Non-pigmented ciliary epithelial cell (primary cell): ENCODE measurements around a stretch of chr14.

GRCh38 chr14:44980709-44981367, 18.8 kb downstream of the TOGARAM1 start:
- RRBS: no CpG with 5 or more reads among the region's 2 CpGs

DNA sequence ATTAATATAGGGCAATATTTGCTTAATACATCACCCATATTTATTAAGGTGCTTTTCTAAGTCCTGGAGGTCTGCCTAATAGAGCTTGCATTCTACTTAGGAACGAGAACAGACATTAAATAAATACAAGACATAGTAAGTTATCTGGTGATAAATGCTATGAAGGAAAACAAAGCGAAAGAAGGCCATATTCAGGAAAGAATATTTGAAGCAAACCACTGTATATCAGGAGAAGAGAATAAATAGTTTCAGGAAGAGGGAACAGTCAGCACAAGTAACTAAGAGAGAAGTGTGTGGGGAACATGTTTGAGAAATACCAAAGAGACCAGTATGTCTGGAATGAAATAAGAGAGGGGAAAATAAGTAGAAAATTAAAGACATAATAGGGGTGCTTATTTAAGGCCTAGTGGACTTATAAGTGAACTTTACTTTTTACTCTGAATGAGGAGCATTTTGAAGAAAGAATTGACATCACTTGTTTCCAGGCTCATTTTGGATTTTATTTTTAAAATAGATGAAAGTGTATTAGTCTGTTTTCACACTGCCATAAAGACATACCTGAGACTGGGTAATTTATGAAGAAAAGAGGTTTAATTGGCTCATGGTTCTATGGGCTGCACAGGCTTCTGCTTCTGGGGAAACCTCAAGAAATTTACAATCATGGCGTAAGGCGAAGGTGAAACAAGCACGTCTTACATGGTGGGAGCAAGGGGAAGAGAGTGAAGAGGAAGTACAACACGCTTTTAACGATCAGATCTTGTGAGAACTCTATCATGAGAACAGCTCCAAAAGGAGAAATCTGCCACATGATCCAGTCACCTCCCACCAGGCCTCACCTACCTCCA, 34.3 kb downstream of the TOGARAM1 start:
- RRBS: no CpG with 5 or more reads among the region's 7 CpGs

- RRBS: no CpG with 5 or more reads among the region's 6 CpGs
Observed at GRCh38 chr14:45110520-45111145, 23.6 kb downstream of the FKBP3 start.

DNA sequence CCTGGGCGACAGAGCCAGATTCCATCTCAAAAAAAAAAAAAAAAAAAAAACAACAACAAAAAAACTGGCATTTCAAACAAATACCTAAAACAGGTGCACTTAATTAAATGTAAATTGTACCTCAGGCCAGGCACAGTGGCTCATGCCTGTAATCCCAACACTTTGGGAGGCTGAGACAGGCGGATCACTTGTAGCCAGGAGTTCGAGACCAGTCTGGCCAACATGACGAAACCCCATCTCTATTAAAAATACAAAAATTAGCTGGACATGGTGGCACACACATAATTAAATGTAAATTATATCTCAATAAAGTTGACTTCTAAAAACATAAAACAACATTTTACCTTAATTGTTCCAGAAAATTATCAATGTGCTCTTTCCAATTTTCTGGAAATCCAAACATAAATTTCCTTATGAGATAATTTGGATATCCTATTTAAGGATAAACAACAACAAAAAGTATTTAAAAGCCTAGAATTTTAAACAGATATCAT, 20.6 kb downstream of the MIS18BP1 start:
- RRBS: no CpG with 5 or more reads among the region's 4 CpGs

GRCh38 chr14:45550833-45552156, 298.3 kb upstream of the MIS18BP1 start:
- RRBS: no CpG with 5 or more reads among the region's 30 CpGs

GRCh38 chr14:47104505-47105084, 453.0 kb upstream of the RPL10L start:
- RRBS: no CpG with 5 or more reads among the region's 17 CpGs

- RRBS: no CpG with 5 or more reads among the region's 48 CpGs
Observed at GRCh38 chr14:47626398-47627032, 48.9 kb downstream of the MDGA2 start.

DNA sequence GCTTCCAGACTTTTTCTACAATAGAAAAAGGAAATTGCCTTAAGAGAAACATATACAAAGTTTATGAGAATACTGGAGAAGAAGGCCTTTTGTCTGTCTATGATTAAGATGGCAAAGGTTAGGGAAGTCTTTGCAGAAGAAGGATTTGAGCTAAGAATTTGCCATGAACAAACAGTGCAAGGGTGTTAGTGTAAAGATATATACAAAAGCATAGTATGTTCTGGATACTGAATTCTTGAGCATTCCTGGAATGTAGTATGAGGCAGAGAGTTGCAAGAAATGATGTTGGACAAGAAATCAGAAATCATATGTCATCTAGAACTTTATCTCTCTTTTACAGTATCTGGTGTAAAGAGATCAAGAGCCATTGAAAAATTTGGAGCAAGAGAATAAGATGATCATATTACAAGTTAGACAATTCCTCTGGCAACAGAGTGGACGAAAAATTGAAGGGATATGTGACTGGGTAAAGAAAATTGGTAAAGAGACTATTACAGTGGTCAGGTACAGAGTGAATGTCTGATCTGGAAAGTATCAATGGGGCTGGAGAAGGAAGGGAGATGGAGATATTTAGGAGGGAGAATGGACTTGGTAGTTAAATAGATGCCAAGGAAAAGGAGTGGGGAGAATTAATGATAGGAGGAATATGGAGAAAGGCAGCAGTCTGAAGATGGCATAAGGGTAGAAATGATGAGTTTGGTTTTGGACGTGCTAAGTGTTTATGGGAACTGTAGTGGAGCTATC, 22.3 kb upstream of the KLHDC2 start:
- RRBS: no CpG with 5 or more reads among the region's 2 CpGs

GRCh38 chr14:49769765-49770653, 2.1 kb downstream of the KLHDC2 start:
- RRBS: no CpG with 5 or more reads among the region's 14 CpGs

- RRBS: no CpG with 5 or more reads among the region's 2 CpGs
Observed at GRCh38 chr14:49777576-49778266, 9.8 kb downstream of the KLHDC2 start.

- RRBS: no CpG with 5 or more reads among the region's 3 CpGs
Observed at GRCh38 chr14:49795714-49796212, 27.8 kb downstream of the KLHDC2 start.

- RRBS: no CpG with 5 or more reads among the region's 5 CpGs
Observed at GRCh38 chr14:49894272-49894729, 1.4 kb downstream of the ARF6 start.

DNA sequence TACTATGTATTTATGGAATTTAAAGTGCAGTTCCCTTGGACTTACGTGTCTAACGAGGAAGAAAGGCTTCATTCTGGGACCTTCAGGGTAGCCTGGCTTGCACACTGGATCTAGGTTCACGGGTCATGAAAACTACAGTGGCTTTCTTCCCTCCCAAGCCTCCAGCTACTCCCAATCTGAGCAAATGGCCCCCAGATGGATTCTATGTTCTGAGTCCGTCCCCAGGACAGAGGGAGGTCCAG, 77.2 kb downstream of the ARF6 start:
- RRBS: no CpG with 5 or more reads among the region's 4 CpGs

GRCh38 chr14:50060526-50061386, 55.6 kb downstream of the VCPKMT start:
- RRBS: no CpG with 5 or more reads among the region's 13 CpGs

DNA sequence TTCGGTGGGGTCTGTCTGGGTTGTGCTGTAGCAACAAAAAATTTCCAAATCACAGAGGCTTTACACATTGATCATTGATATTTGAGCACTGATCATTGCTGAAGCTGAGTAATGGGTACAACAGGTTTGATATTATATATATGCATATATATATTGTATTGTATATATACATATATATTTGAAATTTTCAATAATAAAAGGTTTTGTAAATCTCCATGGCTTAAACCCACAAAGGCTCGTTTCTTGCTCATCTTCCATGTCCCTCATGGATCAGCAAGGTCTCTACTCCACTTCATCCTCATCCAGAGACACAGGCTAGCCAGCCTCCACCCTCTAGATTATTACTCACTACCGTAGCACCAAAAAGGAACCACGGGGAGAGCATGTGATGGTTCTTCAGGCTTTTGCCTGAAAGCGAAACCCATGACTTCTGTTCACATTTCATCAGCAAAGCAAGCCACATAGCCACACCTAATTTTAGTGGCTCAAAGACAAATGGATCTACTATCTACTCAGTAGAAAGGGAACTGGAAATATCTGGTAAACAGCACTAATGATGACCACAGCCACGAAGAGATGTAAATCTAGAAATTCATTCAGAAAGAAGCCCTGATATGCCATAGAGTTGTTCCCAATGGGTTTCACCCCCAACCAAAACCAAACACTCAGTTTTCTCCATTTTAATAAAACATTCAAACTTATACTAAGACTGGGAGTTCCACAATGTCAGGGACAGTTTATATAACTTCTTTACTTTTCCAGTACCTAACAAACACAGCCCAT, 51.4 kb downstream of the VCPKMT start:
- RRBS: no CpG with 5 or more reads among the region's 6 CpGs

DNA sequence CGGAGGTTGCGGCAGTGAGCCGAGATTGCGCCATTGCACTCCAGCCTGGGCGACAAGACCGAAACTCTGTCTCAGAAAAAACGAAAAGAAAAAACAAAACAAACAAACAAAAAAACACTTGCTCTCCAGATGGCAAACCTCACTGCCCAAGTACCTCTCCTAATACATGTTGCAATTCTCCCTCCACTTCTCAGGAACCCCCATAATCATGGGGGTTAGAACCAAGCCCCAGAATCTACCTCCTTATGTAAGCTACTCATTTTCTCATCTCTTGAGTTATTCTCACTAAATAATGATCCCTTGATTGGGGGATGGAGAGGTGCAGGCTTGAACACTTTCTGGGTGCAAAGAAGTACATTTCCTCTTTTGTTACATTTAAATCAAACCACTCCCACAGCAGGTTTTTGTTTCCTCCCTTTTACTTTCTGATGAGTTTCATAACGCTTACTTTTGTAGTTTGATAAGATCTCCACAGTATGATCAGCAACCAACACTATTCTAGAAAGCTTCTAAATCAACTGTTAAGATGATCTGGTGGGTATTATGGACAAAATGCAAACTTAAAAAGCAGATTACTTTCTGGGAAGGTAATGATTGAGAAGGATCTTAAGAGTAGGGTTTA, 20.6 kb downstream of the VCPKMT start:
- RRBS: no CpG with 5 or more reads among the region's 8 CpGs

DNA sequence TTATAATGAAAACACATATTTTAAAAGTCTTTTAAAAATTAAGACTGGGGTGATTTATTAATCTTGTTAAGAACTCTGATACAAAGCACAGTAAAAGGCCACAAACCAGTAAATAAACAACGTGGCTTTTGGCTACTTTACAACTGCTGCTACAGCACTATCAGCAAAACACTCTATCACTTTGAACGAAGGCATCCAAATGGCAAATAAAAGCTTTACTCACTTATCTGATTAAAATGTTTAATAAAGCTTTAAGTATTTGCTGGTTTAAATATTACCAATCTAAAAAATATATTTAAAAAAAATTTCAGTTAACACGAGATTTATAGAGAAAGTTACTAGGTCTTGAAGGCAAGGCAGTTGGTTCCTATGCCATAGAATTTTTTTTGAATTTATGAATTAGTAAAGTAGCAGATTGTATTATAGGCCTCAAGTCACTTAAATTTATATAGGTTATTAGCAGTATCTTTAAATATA, 767 bp upstream of the VCPKMT start:
- RRBS: no CpG with 5 or more reads among the region's 3 CpGs

DNA sequence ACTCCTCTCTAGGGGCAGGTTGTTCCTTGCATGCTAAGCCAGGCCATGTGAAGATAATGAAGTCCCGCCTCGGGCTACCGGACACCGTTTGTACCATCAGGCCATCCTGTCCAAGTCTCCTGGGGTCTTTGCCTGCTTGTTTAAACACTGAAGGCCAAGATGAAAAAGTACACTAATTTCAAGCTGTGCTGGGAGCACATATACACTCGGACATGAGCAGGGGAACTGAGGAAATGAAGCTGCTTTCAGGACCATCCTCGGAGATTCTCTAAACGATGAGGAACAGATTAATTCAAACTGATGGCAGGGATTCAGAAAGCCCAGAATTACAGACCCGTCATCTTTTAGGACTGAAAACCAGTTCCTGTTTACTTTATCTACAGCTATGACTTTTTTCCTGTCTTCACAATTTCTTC, 6.3 kb upstream of the ABHD12B start:
- RRBS: no CpG with 5 or more reads among the region's 8 CpGs

DNA sequence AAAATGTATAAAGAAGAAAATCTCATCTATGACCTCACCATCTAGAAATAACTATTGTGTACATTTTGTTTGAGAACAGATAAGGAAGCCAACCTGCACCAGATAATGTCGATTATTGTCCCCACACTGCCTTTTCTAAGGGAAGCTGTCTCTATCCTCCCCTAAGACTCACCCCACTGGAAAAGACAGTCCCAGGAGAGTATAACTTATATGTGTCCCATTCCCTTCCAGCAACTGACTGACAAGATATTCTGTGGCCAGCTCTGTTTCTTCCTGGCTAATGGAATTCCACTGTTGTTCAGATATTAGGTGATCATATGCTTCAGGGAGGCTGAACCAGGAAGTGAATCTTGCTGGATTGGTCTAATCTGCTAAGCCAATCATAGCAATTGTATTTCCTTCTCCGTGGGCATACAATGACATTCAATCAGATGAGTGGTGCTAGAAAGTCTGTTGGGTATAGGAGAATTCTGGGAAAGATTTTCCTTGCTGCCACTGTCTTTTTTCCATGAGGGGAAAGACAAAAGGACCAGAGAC, 12.2 kb downstream of the PYGL start:
- RRBS: no CpG with 5 or more reads among the region's 2 CpGs